Breast epithelium (tissue), 2 donors: ENCODE data around the gene PLAC8.

- PRO-cap, result no peak
- RAMPAGE, long total RNA, 2 experiments, result no peak in any of the 2 experiments
Observed at GRCh38 chr4:82350609-82350809, 23.3 kb downstream of the HNRNPD start.

GRCh38 chr4:82626493-82626881 is 64.7 kb upstream of the TMEM150C start:
- PRO-cap, result no peak
- RAMPAGE, long total RNA, 2 experiments, result no peak in any of the 2 experiments

DNA sequence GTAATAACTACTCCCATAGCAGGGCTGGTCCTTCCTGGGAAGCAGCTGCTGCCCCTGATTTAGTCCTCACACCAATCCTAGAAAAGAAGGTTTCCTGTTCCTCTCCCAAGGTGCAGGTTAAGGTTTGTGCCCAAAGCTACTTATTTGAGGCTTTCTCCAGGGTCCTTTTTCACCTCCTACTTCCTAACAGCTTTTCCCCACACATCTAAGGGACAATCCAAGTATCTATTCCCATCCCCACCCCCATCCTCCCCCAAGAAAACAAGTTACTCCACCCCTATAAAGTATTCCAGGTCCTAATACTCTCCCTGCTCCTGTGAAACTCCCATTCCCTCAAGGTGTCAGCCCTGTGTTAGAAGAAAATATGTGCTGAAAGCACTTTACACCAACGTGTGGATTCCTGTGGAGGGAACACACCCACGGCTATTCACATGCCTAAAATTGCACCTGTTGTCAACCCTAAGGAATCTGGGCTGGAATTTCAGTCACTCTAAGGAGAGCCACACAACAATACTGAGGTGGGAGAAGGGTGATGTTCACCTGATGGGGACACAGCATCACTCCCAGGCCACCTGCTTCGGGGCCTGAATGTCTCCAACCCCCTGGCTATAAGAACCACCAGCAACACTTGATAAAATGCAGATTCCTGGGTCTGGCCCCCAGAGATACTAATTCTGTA is 16.1 kb downstream of the SCD5 start:
- PRO-cap, result no peak
- RAMPAGE, long total RNA, 2 experiments, result no peak in any of the 2 experiments

- PRO-cap, result no peak
- RAMPAGE, long total RNA, 2 experiments, result no peak in any of the 2 experiments
Observed at GRCh38 chr4:82823251-82824102, 24.9 kb upstream of the SCD5 start.

GRCh38 chr4:83113518-83113882 is 1.0 kb downstream of the PLAC8 start:
- PRO-cap, result no peak
- RAMPAGE, long total RNA, 2 experiments, result no peak in any of the 2 experiments

- PRO-cap, result no peak
- RAMPAGE, long total RNA, 2 experiments, result start-site peak on the minus strand in 1 of 2 experiments, at chr4:83114698-83114769 at its widest, 43 reads per replicate
Observed at GRCh38 chr4:83114463-83115131, at the start of gene PLAC8. Gene PLAC8 (minus strand): TSS chr4:83114729.

GRCh38 chr4:83247652-83248360 is 36.8 kb downstream of the COQ2 start:
- PRO-cap, result no peak
- RAMPAGE, long total RNA, 2 experiments, result no peak in any of the 2 experiments

- PRO-cap, result no peak
- RAMPAGE, long total RNA, 2 experiments, result no peak in any of the 2 experiments
Observed at GRCh38 chr4:83250498-83251012, 34.0 kb downstream of the COQ2 start.

GRCh38 chr4:83262582-83263222 is 21.9 kb downstream of the COQ2 start:
- PRO-cap, result no peak
- RAMPAGE, long total RNA, 2 experiments, result no peak in any of the 2 experiments

DNA sequence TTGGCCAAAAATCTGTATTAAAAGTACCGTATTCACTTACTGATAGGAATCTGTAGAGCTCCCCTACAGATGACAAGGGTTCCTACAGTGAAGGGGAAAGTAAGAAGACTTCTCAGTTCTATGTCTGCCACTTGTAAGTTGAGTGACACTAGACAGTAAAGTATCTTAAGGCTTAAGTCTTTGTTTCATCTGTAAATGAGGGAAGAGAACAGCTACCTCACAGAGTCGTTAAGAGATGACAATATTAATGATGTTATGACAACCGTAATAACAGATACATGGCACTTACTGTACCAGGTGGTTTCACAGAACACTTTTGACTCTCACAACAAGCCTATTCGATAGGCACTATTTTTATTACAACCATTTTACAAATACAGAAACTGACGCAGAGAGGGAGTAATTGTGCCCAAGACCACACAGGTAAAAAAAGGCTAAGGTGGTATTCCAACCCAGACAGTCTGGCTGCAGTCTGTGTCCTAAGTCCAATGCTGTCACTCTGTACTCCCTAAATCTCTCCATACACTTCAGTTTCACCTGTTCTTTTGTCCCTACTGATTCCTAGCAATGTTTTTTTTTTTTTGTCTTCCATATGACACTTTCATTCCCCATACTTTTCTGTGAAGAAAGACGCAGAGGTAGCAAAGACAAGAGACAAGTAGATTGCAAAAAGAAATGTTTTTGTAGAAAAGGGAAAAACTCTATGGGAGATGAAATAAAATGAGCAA is 3.0 kb downstream of the COQ2 start:
- PRO-cap, result no peak
- RAMPAGE, long total RNA, 2 experiments, result no peak in any of the 2 experiments

DNA sequence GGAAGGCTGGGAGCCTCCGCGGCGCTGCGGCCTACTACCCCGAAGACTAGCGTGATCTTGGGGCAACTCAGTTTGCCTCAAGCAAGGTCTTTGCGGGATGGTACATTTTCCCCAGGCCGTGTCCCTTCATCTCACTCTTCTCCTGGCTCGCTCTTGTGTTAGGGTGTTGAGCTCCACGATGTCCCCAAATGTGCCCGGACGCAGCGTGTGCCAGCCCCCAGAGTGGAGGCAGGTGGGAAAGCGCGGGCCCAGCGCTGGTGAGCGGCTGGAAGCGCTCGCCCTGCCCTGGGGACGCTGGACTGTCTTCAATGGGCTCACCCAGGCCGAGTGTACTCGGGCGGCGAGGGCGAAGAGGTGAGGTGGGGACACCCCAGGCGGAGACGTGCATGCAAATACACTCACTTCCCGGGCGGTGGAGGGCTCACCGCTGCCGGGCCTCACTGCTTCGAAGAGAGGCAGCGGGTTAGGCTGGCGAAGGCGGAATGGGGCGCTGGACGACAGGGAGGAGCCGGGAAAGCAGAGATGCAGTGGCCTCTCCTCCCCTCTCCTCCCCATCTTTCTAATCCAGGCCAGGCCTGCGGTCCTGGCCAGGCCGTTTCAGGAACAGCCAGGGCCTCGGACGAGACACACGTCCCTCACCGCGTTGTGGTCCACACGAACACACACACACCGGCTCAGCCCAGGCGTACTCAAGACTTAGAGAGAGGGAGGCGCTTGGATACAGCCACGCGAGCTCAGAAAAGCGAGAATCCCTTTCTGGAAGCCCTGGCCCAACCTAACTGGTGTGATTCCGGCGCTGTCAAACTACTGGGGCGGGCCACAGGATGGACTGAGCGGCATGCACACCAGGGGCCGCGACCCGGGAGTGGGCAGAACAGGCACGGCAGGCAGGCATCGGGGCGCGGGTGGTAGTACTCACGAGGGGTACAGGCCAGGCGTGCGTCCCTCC is 2.2 kb downstream of the NKX6-1 start:
- PRO-cap, result no peak
- RAMPAGE, long total RNA, 2 experiments, result no peak in any of the 2 experiments

DNA sequence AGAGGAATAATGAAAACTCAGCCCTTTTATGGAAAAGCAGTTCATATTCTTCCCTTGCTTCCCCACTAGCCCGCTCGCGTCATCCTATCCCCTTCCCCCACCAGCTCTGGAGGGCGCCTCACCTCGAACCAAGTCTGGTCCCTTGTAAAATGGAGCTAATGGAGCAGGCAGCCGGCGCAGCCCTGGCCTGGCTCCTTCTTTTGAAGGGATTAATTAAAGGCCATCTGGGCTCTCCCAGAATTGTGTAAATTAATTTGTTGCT is 561 bp upstream of the NKX6-1 start:
- PRO-cap, result no peak
- RAMPAGE, long total RNA, 2 experiments, result no peak in any of the 2 experiments

GRCh38 chr4:84937279-84938217 is 28.9 kb downstream of the WDFY3 start:
- PRO-cap, result no peak
- RAMPAGE, long total RNA, 2 experiments, result no peak in any of the 2 experiments

GRCh38 chr4:85456866-85457088 is 18.2 kb upstream of the ARHGAP24 start:
- PRO-cap, result no peak
- RAMPAGE, long total RNA, 2 experiments, result no peak in any of the 2 experiments

- PRO-cap, result no peak
- RAMPAGE, long total RNA, 2 experiments, result no peak in any of the 2 experiments
Observed at GRCh38 chr4:85577103-85578080, 102.4 kb downstream of the ARHGAP24 start.

DNA sequence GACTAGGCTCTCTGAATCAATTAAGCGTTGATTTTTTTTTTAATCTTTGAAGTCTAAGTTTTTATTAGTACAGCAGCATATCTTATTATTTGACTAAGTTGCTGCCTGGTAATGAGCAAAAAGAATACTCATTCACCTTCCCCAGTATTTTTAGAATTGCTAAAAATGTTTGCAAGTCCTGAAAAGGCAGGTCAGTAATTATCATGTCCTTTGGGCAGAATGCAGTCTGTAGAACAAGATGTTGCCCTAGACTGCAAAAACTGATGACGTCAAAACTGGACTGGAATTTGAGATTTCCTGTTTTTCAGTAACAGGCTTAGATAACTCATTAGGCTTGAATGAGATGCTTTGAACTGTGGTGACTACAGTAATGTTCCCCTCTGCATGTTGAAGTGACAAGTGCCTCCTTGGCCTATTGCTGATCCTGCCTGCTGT is 128.9 kb downstream of the ARHGAP24 start:
- PRO-cap, result no peak
- RAMPAGE, long total RNA, 2 experiments, result no peak in any of the 2 experiments

GRCh38 chr4:85650565-85651261 is 175.8 kb downstream of the ARHGAP24 start:
- PRO-cap, result no peak
- RAMPAGE, long total RNA, 2 experiments, result no peak in any of the 2 experiments

DNA sequence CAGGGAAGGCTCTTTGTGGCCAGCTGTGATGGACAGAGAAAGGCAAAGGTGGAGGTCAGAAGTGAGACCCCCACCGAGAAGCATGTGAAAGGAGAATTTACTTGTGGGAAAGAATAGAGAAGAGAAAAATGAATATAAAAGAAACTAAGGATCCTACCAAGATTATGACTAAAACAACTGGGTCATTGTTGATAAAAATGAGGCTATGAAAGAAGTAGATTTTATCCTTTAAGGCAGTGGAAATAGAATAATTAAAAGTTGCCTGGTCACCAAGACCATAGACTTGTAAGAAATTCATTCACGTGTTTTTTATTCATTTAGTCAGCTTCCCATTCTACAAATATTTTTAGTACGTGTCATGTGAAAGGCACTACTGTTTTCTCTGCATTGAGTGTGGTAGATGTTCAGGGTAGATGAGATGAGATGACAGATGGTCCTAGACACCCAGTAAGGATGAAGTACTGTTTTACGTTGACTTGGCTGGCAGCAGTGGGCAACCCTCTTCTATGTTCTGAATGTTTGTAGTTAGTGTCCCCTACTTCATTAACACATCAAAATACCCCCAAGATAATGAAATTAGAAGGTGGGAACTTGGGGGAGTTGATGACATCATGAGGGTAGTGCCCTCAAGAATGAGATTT is 228.1 kb downstream of the ARHGAP24 start:
- PRO-cap, result no peak
- RAMPAGE, long total RNA, 2 experiments, result no peak in any of the 2 experiments

GRCh38 chr4:85827524-85828691 is 353.0 kb downstream of the ARHGAP24 start:
- PRO-cap, result no peak
- RAMPAGE, long total RNA, 2 experiments, result no peak in any of the 2 experiments

- PRO-cap, result no peak
- RAMPAGE, long total RNA, 2 experiments, result no peak in any of the 2 experiments
Observed at GRCh38 chr4:85931111-85931563, 428.7 kb downstream of the MAPK10 start.